ENCODE results near the gene FBP1.

- PRO-cap, result no peak
- RAMPAGE, long total RNA, 2 experiments, result no peak in any of the 2 experiments
These were observed 799 bp downstream of the BICD2 start for GRCh38 chr9:92763660-92764407.

GRCh38 chr9:92770028-92770415, 5.4 kb upstream of the BICD2 start:
- PRO-cap, result no peak
- RAMPAGE, long total RNA, 2 experiments, result no peak in any of the 2 experiments

GRCh38 chr9:93020013-93020504, 38.4 kb upstream of the SUSD3 start:
- PRO-cap, result no peak
- RAMPAGE, long total RNA, 2 experiments, result no peak in any of the 2 experiments

GRCh38 chr9:93064267-93065142, 6.0 kb downstream of the SUSD3 start:
- PRO-cap, result no peak
- RAMPAGE, long total RNA, 2 experiments, result no peak in any of the 2 experiments

DNA sequence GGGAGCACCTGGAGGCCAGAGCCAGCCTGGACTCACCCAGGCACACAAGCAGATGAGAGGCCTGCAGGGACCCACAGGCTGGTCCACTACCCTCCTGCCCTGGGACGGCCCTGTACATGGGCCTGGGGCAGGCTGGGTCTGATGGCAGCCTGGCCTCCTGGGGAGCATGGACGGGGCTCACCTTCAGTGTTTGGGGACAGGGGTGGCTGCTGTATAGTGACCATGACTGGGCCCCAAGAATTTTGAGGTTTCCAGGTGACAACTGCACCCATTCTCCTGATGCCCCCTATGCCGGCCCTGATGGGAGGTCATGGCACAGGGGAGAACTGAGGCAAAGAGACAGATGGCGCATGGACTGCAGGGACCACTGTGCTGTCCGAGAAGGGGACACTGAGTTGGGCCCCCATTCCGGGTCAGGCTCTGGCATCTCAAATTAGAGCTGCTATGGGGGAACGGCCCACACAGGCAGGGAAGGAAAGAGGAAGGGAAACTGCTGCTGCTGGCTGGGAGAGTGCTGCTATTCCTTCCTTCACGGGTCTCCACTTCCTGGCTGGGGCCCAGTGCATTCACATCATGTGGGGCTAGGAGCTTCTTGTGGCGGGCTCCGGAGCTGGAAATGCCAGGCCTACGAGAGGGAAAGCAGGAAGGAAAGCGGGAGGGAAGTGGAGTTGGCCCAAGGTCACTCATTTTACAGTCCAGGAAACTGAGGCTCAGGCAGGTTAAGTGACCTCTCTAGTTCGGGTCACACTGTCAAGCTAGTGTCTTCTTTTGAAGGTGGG, 1.4 kb upstream of the CARD19 start:
- PRO-cap, result no peak
- RAMPAGE, long total RNA, 2 experiments, result no peak in any of the 2 experiments

DNA sequence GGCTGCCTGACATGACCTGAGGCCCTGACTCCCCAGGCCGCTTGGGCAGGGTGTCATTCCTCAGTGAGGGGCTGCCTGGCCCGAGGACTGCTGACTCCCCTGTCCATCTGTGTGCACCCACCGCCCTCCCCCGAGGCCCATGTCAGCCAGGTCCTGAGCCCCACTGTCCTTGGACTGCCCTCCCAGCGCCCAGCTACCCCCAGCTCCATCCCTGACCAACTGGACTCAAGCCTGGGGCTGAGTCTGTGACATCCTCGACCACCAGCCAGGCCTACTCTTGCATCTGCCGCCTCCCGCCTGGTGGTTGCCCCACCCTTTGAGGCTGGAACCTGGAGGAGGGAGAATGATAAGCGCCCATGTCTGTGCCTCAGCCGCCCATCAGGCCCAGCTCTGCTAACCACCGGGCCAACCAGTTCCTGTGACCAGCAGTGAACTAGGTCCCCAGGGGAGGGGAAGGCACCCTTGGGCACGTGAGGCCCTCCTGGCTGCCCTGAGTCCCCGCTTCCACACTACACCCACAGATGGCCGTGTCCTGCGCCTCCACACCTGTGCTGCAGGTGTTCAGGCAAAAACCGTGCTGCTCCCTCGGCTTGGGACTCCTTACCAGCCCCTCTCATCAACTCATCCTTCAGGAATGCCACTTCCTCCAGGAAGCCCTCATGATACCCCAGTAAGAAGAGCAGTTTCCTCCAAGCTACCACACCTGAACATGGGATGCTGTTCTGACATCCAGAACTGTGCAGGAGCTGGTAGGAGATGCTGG, 18.6 kb downstream of the CARD19 start:
- PRO-cap, result no peak
- RAMPAGE, long total RNA, 2 experiments, result no peak in any of the 2 experiments

DNA sequence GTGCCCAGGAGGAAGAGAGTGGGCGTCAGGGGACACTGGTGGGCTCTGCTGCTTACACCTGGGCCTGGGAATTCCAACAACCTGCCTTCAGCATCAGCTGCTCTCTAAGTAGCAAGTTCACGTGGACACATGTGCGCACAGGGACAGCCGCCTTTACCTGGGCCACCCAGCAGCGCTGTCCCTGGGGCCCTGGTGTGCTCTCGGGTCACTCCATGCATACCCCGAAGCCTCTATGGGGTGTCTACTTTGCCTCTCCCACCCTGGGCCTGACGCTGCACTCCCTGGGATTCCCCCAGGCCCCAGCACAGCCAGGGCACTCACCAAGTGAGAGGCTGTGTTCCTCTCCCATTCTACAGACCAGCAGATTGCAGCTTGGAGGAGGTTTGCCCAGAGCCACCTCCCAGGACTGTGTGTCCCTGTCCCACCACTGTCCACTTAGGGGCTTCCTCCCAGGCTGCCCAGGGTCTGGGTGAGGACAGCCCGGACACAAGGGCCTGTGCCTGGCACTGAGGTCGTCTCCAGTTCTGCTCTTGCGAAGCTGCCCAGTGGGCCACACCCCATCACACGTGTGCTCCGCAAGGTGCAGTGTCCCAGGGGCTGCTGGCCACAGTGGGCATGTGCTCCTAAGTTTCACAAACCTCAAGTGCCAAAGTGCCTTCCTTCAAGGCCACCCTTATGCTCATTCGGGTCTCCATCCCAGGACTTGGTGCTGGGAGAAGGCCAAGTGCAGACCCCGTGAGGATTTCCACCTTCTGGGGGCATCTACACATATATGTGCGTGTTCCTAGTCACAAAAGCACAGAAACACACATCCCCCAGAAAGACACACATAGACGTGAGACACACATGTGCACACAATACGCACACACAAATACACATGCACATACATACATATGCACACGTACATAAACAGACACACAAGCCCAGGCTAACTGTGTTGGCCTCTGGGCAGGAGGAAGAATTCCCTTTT, 5.8 kb downstream of the NINJ1 start:
- PRO-cap, result no peak
- RAMPAGE, long total RNA, 2 experiments, result no peak in any of the 2 experiments

DNA sequence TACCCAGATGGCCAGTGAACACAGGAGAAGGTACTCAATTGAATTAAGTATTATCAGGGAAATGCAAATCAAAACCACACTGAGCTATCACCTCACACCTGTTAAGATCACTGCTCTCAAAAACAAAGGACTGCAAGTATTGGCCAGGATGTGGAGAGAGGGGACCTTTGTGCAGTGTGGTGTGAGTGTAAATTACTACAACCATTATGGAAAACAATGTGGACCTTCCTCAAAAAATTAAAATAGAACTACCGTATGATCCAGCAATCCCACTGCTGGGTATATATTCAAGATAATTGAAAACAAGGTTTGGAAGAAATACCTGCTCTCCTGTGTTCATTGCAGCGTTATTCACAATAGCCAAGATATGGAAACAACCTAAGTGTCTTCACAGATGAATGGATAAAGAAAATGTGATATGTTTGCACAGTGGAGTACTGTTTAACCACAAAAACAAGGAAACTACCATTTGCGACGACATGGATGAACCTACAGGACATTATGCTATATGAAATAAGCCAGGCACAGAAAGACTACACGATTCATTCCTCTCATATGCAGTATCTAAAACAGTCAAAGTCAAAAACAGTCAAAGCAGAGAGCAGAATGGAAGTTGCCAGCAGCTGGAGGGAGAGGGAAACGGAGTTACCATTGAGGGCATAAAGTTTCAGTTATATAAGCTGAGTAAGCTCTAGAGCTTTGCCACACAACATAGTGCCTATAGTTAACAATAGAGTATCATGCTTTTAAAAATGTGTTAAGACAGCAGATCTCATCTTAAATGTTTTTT, 102.6 kb downstream of the WNK2 start:
- PRO-cap, result no peak
- RAMPAGE, long total RNA, 2 experiments, result no peak in any of the 2 experiments

GRCh38 chr9:93312845-93313417, 129.0 kb downstream of the WNK2 start:
- PRO-cap, result no peak
- RAMPAGE, long total RNA, 2 experiments, result no peak in any of the 2 experiments

- PRO-cap, result no peak
- RAMPAGE, long total RNA, 2 experiments, result no peak in any of the 2 experiments
These were observed 11.0 kb upstream of the FAM120AOS start for GRCh38 chr9:93464291-93464882.

- PRO-cap, result no peak
- RAMPAGE, long total RNA, 2 experiments, result no peak in any of the 2 experiments
These were observed 9.4 kb upstream of the PHF2 start for GRCh38 chr9:93566905-93567526.

GRCh38 chr9:93951107-93951646, 4.0 kb downstream of the BARX1 start:
- PRO-cap, result no peak
- RAMPAGE, long total RNA, 2 experiments, result no peak in any of the 2 experiments

- PRO-cap, result no peak
- RAMPAGE, long total RNA, 2 experiments, result no peak in any of the 2 experiments
These were observed 83.5 kb downstream of the PTPDC1 start for GRCh38 chr9:94167532-94168420.

DNA sequence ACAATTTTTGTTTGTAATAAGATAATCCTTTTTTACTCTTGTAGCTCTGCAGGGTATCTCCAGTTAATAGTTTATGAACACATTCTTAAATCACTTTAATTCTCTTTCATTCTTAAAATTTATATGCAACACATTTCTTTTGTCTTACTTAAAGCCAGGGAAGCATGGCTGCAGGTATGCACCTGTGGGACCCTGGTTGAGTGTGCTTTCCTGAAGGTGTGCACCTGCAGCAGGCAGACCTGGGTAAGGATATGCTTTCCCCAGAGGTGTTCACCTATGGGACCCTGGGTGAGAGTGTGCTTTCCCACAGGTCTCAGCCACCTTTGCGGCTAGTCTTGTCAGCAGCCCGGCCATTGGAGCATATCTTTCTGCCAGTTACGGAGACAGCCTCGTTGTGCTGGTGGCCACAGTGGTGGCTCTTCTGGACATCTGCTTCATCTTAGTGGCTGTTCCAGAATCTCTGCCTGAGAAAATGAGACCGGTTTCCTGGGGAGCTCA, 70.3 kb downstream of the MFSD14B start:
- PRO-cap, result no peak
- RAMPAGE, long total RNA, 2 experiments, result no peak in any of the 2 experiments

DNA sequence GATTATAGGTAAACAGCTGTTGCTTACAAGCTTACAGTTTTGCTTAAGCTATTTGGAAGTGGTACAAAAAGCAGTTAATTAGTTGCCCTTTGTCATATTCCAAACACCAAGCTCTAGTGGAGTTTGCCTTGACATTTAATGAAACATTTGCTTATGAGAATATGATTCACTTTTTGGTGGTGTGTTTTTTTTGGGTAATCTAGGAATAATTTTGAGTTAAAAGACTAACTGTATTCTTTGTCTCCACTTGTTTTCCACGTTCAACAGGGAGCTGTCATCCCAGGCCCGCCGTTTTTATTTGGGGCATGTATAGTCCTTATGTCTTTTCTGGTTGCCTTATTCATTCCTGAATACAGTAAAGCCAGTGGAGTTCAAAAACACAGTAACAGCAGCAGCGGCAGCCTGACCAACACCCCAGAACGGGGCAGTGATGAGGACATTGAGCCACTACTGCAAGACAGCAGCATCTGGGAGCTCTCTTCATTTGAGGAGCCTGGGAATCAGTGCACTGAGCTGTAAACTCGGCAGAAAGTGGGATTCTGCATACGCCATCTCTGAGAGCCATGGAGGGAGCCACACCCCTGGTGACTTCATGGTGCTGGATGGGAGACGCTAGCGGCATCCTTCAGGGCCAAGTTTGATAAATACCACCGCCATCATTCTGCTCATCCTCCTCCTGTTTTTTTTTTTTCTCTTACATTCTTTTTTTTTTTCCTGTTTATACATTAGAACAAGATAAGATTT, 84.7 kb downstream of the MFSD14B start:
- PRO-cap, result no peak
- RAMPAGE, long total RNA, 2 experiments, result no peak in any of the 2 experiments

- PRO-cap, result no peak
- RAMPAGE, long total RNA, 2 experiments, result no peak in any of the 2 experiments
These were observed 6.3 kb downstream of the FBP1 start for GRCh38 chr9:94632652-94633762.

GRCh38 chr9:94638886-94639699, at the start of gene FBP1:
FBP1 (minus strand) TSS chr9:94639518.
- PRO-cap, result unidirectional peak, minus-strand start at chr9:94639511; bidirectional peak, plus-strand start at chr9:94639642, minus-strand start at chr9:94639511
- RAMPAGE, long total RNA, 2 experiments, result start-site peak on the minus strand in 1 of 2 experiments, at chr9:94639500-94639528 at its widest, 94 reads per replicate

DNA sequence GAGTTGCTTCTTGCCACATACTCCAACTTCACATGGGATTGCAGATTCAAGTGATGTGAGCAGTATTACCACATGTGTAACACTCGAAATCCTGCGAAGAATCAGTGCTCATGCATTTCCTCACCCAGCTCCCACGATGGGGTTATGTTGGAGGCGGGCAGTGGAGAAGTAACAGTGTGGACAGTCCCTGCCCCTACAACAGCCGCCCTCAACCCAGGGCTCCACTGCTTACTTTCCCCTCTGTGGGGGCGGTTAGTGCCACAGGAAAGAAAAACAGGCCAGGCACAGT, 3.9 kb upstream of the FBP1 start:
- PRO-cap, result no peak
- RAMPAGE, long total RNA, 2 experiments, result no peak in any of the 2 experiments

DNA sequence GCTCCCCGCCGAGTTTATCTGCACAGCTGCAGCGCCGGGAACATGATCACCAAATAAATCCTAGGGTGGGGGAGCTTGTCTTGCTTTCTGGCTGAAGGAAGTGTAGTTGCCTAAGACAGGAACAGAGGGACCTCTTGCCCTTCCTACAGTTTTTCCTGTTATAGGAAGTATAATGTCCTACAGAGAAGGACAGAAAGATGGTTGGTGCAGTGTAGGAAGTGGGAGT, 7.6 kb downstream of the AOPEP start:
- PRO-cap, result no peak
- RAMPAGE, long total RNA, 2 experiments, result no peak in any of the 2 experiments

- PRO-cap, result no peak
- RAMPAGE, long total RNA, 2 experiments, result no peak in any of the 2 experiments
These were observed 35.1 kb downstream of the AOPEP start for GRCh38 chr9:94761611-94761941.

Measured in prostate gland (tissue), 2 donors.